Right atrium auricular region (tissue), 2 donors: Measurements from ENCODE around the gene MB.

DNA sequence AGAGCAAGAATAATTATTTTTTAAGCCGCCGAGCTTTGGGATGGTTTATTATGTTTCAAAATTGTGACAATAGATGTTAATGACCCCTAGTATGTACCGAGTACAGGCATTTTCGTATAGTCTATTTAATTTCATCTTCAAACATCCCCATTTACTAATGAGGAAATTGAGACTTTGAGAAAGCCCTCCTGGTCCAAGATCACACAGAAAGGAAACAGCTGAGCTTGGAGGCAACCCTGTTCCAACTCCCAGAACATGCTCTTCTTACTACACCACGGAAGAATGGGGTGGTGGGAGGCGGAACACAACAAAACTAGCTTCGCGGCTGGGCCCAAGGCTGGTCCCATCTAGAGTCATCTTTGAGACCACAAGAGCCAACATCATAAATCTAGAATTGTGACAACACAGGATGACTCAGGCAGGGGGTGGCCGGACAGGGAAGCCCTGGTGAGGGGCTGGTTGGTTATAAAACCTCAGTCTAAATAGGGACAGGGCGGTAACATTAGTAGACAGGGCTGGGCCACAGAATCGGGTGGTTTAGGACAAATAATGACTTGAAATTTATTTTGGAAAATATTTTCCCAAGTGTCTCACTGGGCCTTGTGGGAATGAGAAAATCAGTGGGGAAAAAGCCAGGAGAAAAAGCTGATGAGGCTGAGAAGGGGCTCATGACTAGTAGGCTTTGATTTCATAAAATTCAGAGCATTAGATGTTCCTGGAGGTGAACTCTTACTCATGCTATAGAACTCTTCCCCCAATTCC lies 152.0 kb upstream of the TIMP3 start:
- PRO-cap: bidirectional peak, plus-strand start at position 508 of the sequence, minus-strand start at position 355 of the sequence
- RAMPAGE, long total RNA, 2 experiments: no peak in any of the 2 experiments

DNA sequence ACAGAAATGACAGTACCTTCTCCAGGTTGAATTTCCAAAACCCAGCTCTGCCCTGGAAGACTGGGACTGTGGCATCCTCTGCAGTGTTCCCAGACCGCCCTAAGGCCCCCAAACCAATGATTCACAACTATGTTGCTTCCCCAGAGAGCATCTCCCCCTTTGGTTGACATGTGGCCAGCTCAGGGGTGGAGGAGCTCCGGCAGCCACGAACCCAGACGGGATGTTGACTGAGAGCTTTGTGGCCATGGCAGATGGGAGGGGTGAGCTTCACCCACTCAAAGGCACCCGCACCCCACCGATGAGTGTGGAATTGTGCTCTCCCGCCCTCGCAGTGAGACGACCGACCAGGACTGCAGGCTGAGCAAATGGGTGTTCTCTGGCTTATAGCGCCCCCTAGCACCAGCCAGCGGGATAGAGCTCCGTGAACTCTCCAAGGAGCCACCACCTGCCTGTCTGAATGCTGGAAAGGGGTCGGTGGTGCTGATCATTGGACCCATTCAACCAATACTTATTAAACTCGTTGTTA lies 4.7 kb upstream of the TIMP3 start:
- PRO-cap: unidirectional peak, minus-strand start at position 118 of the sequence; unidirectional peak, minus-strand start at position 225 of the sequence
- RAMPAGE, long total RNA, 2 experiments: no peak in any of the 2 experiments

DNA sequence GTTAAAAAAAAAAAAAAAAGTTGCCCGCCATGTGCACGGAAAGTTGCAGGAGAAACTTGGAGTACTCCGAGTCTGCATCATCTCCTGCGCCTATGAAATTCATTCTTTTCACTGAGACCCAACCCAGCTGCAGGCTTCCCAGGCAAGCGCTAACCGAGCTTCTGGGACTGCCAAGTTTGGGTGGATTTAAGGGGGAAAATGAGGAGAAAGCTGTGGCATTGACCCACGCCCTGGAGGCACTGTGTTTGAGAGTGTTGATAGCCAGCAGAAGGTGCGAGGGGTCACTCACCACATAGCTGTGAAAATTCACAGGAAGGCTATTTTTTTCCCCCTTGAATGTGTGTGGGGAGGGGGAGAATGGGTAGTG lies 987 bp downstream of the TIMP3 start:
- PRO-cap: no peak
- RAMPAGE, long total RNA, 2 experiments: no peak in any of the 2 experiments

DNA sequence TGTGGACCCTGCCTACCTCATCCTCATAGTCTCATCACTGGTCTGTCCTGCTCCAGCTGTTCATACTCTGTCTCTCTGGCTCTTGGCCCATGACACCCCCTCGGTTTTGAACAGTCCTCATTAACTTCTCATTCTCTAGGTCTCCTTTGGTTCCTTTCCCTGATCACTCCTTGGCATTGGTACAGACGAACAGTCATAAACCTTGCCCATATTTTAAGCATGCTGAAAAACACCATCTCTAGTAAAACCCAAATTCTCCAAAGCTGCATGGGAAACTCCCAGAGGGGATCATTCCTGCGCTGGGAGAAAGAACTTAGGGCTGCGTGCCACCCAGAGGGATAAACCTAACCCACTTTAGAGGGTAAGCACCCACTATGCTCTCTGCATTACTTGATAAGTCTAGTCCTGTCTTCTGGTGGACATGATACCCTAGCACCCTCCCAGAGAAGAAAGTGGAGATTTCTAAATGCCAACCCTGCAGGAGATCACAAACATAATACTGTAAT lies 7.1 kb downstream of the TIMP3 start:
- PRO-cap: no peak
- RAMPAGE, long total RNA, 2 experiments: no peak in any of the 2 experiments

DNA sequence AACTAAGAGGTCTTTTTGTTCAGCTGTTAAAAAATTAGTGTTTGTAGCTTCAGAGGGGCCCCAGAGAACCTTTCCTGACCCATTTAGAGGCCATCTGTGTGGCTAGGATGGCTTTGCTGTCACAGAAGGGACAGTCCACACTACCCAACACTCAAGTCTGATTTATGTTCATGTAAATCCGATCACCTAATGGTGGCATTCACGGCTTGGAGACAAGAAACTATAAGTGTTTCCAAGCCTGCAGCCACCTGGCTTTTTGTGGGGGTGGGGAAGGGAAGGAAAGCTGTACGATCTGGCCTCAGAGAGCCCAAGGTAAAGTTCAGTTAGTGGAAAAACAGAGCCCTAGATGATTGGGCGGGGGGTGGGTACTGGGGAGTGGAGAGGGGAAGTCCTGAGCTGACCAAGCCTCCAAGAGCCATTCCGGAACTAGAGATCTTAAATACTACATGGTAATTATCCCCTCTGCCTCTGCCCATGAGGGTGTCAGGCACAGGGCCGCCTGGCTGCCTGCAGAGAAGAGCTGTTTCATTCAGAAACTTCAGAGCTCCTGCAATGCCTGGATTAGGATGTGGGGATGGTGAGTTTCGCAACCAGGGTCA lies 8.8 kb downstream of the TIMP3 start:
- PRO-cap: no peak
- RAMPAGE, long total RNA, 2 experiments: no peak in any of the 2 experiments

DNA sequence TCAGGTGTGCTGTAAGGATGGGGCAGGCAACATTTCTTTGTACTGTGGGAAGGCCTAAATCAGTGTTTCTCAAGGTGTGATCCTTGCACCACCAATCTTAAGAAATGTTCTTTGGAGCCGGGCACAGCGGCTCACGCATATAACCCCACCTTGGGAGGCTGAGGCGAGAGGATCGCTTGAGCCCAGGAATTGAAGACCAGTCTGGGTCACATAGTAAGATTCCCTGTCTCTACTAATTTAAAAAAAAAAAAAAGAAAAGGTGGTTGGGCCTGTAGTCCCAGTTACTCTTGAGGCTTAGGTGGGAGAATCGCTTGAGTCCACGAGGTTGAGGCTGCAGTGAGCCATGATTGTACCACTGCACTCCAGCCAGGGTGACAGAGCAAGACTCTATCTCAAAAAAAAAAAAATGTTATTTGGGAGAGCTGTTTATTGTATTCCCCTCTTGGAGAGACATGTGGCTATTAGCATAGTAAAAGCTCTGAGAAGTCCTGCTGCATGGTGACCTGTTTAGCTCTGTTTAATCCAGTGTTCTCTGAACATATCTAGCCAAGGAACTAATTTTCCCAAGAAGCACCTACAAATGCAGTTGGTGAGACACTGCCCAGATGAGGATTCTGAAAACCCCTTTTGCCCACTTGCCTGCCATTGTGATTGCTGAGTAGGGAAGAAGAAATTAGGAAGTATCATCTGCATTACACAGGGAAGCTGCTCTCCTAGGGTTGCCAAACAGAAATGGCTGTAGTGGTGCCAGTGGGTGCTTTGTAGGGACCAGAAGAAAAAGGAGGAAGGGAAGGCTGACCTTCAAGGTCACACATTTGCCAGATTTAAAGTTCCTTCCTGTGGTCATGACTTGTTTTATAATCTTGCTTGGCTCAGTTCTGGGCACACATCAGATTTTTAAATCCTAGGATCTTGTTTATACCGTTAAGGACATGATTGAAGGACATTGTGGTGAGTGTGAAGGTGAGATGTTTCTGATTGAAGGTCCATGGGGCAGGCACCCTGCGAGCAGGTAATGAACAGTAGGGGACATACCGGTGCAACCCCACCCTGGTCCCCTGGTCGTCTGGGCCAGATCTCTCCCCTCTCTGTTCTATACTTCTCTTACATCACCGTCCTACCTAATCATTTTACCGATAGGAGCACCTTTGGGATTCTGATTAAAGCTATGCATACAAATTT lies 15.7 kb downstream of the TIMP3 start:
- PRO-cap: no peak
- RAMPAGE, long total RNA, 2 experiments: no peak in any of the 2 experiments

DNA sequence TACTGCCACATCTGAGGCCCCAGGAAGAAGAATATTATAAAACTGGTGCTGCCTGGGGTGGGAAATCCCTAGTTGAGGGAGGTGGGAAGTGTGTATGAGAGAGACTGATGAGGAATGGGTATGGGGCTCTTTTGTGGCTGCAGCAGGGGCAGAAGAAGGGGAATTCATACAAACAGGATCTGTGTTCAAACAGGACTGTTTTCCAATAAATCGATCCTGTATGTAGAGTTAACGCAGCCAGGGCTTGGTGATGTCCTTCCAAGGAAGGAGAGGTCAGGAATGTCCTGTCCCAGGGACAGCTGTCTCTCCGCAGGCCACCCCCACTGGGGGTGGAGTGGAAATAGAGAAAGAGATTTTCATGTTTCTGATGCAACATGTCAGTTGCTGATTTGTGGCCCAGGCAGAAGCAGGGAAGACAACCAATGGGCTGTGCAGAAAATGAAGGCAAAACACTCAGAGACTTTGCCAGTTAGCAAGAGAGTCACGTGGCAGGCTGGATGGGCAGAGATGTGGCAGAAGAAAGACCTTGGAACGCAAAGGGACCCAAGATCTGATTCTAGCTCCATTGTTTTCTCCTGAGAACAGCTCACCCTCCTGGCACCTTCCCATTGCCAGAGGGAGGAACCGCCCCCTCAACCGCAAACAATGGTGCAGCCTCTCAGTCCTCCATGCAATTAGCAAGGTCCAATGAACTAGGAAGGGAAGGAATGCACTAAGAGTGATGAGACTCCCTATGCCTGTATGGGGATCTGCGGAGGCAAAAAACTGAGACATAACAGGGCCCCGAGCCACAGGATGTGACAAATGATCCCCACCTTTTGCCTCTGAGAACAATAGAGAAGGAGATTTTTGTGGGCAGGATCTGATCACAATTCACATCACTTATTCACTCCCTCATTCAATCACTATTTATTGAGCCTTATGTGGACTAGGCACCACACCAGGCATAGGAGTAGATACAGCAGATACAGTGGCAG lies 71.0 kb downstream of the SYN3 start:
- PRO-cap: bidirectional peak, plus-strand start at position 475 of the sequence, minus-strand start at position 336 of the sequence
- RAMPAGE, long total RNA, 2 experiments: no peak in any of the 2 experiments

DNA sequence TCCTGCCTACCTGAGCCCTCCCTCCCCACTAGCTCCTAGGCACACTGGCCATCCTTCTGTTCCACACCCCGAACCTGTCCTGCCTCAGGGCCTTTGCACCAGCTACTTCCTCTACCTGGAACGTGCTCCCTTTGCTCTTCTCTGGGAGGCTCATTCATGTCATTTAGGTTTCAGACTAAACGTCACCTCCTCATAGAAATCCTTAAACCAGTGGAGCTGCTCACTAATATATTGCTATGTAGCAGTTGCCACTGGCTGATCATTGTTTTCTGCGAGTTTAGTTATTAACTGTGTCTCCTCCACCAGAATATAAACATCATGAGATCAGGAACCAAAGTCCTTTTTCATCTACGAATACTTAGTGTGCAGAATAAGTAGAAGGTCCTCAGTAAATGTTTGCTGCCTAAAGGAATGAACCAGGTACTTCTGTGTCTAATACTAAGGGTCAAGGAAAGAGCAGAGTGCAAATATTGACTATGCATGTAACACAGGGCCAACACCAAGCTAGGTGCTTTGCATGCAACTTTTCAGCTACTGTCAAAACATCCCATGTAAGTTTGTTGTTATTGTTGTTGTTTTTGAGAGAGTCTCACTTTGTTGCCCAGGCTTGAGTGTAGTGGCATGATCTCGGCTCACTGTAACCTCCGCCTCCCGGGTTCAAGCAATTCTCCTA lies 277.6 kb upstream of the SYN3 start:
- PRO-cap: no peak
- RAMPAGE, long total RNA, 2 experiments: no peak in any of the 2 experiments

DNA sequence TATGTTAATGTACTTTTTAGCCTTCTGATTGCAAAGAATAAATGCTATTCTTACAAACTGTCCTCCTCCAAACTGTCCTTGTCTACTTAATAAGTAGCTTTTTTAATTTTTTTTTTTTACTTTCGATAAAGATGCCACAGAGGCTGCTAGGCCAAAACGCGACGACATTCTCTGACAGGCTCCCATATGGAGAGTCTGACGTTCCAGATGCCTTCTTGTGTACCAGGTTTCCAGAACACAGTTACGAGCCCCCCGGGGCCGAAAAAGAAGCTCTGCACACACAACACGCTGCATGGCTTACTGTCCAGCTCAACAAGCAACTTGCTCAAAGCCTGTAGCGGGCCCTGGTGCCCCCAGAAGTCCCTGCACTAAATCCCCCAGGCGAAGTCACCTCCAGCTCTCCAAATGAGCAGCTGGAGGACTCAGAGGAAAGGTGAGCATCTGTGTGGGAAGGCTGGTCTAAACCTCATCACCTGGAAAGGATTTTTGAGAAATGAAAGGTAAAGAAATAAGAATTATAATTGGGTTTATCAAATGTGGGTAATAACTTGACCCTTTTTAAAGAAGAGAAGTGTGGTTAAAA lies 39.2 kb downstream of the LARGE1 start:
- PRO-cap: no peak
- RAMPAGE, long total RNA, 2 experiments: no peak in any of the 2 experiments

- PRO-cap: unidirectional peak, minus-strand start at chr22:34775643
- RAMPAGE, long total RNA, 2 experiments: no peak in any of the 2 experiments
These were observed 290.4 kb upstream of the ISX start for GRCh38 chr22:34775577-34775895.

GRCh38 chr22:35258185-35259003 lies 1.1 kb downstream of the HMGXB4 start:
- PRO-cap: no peak
- RAMPAGE, long total RNA, 2 experiments: no peak in any of the 2 experiments

DNA sequence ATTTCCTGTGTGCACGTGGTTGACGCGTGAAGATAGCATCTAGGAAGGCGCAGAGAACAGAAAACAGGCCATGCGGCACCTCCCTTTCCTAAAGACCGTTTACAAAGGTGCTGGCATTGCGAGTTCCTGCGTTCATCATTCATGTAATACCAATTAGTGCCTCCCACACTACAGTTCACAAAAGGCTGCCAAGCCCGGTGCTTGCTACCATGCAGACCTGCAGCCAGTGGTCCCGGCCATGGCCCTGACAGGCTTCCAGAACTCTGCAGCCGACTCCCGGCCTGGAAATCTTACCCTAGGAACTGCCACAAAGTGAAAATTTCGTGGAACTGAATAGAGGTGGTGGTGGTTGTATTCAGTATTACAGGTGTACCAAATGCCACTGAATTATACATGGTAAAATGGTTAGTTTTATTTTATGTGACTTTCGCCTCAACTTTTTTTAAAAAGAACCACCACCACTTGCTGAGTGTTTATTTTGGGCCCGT lies 16.7 kb downstream of the TOM1 start:
- PRO-cap: no peak
- RAMPAGE, long total RNA, 2 experiments: no peak in any of the 2 experiments

- PRO-cap: no peak
- RAMPAGE, long total RNA, 2 experiments: no peak in any of the 2 experiments
These were observed 37.8 kb downstream of the TOM1 start for GRCh38 chr22:35337200-35338227.

DNA sequence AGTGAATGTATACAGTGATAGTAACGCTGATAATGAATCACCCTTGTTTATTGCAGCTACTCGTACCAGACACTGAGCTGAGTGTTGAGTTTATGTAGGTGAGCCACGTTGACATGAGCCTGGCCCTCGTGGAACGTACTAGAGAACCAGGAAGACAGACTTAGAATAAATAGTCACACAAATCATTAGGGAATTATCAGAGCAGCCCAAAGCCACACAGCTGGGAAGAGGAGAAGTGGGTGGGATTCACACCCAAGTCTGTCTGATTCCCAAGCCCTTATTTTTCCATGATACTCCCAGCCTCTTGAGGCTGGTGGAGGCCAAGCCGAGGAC lies 34.8 kb downstream of the MB start:
- PRO-cap: no peak
- RAMPAGE, long total RNA, 2 experiments: no peak in any of the 2 experiments

DNA sequence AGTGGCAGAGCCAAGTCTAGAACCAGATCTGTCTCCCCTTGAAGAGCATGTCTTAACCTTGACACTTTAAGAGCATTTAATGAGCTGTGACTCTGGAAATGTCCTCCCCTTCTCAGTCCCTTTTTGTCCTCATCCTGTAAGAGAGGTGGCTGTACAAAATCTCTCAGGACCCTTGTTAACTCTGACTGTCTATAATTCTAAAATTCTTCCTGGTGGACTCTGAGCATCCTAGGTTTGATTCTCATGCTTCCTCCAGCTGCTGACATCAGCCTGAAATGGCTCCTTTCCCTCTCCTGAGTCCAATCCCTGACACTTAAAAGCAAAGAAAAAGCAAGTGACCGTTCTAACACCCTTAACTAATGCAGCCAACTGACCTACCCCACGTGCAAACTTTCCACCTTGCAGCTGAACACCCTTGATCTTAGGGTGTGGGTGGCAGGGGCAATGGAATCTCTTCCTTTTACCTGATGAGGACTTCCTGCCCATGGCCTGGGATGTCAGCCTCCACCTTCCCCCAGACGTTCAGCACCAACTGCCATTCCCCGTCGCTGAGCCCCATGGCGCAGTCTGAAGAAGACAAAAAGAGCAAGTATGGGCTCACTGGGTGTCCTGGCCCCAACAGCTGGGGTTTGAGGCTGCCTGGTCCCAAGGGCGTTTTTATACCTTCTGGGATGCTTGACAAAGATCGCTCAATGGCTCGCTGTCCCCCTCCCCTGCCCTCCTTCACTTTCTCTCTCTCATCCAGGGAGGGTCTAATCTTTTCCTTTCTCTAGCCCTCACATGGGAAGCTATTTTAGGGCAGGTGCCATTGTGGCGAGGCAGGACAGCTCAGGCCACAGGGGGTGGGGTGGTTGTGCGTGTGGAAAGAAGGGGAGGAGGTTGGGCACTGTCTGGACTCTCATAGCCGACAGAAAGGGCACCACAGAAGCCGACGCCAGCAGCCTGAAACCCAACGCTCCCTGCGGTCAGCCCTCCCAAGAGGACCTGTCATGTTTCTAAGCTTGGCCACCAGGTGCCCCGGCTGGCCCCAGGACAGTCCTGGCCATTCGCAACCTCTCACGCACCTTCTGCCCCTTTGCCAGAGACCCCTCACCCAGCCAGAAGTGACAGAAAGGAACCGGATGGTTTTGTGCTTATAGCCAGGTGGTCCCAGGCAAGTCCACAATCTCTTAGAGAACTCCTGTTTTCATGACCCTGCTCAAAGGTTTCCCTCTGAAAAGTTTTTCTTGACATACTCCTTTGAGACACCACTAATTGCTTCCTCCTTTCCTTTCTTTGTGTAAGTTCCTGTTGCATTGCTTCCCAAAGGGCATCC lies at the start of gene MB:
Gene MB (minus strand): TSS at position 631 of the 1,315 bp plus-strand sequence.
- PRO-cap: bidirectional peak, plus-strand start at position 924 of the sequence, minus-strand start at position 631 of the sequence
- RAMPAGE, long total RNA, 2 experiments: start-site peak on the minus strand in 2 of 2 experiments, centred at positions 646 to 659 of the sequence, 4,370 to 5,053 reads per replicate

DNA sequence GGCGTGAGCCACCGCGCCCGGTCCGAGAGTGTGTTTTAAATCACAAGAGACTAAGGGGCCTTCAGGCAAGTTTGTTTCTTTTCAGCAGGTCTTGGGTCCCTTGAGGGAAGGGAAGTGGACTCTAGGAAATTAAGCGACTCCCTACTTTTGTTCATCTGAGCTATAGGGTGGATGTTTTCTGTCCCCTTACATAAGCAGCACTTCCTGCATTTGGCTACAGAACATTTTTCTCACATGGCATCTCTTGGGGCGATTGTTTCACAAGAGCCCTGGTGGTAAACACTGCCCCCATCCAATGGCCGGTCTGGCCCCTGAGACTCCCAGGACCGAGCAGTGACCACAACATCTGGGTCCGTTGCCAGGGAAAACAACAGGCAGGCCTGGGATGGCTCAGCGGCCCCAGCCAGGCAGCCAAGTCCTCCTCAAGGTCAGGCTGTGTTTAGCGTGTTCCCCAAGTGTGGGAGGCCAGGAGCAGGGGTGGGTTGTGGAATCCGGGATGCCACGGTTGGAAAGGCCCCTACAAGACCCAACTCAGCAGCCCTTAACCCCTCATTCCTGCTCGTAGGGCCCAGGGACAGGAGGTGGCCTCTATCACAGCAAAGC lies 1.6 kb upstream of the APOL6 start:
- PRO-cap: no peak
- RAMPAGE, long total RNA, 2 experiments: no peak in any of the 2 experiments

DNA sequence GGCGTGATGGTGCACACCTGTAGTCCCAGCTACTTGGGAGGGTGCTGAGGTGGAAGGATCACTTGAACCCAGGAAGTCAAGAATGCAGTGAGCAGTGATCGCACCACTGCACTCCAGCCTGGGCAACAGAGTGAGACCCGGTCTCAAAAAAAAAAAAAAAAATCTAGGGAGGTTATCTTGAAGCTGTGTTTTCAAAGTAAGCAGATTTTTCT lies 953 bp downstream of the APOL6 start:
- PRO-cap: no peak
- RAMPAGE, long total RNA, 2 experiments: no peak in any of the 2 experiments

GRCh38 chr22:35741798-35742499 lies 24.3 kb downstream of the APOL5 start:
- PRO-cap: no peak
- RAMPAGE, long total RNA, 2 experiments: no peak in any of the 2 experiments

- PRO-cap: no peak
- RAMPAGE, long total RNA, 2 experiments: no peak in any of the 2 experiments
These were observed 23.9 kb upstream of the RBFOX2 start for GRCh38 chr22:36052441-36052994.

GRCh38 chr22:36283914-36284665 lies 31.2 kb downstream of the APOL1 start:
- PRO-cap: no peak
- RAMPAGE, long total RNA, 2 experiments: no peak in any of the 2 experiments